Spinal cord (tissue), 3 donors: ENCODE results near the genes ZNF337 and DEFB124.

GRCh38 chr20:24991814-24992547 is 570 bp downstream of the APMAP start:
- PRO-cap: no peak
- RAMPAGE, long total RNA: no peak

DNA sequence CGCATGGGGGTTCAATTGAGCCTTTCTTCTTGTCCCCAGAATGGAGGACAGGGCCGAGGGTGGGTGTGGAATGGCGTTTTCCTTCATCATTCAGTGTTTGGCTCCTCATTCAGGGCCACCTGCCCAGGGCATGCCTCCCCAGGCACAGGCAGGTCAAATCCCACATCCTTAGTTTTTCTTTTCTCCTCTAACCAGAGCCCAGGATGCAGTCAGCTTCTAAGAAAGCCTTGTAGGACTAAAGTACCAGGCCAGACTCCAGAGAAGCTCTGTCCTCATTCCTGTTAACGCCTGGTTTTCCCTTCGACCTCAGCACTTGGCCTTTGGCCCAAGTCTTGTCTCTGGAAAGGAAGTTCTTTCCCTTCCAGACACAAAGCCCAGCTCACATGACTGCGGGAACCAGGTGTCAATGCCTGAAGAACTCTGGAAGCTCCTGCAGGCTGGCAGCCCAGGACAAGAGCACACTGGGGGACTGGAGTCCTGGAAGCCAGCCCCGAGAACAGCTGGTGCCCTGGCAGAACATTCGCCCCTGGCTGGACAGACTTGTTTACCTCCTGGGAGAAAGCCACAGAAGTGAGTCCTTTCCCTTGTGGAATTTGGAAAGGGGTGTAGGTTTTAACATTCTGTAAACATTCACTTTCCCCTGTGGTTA is 18.3 kb downstream of the ACSS1 start:
- PRO-cap: no peak
- RAMPAGE, long total RNA: no peak

- PRO-cap: no peak
- RAMPAGE, long total RNA: no peak
These were observed 24.7 kb upstream of the PYGB start for GRCh38 chr20:25223008-25223812.

DNA sequence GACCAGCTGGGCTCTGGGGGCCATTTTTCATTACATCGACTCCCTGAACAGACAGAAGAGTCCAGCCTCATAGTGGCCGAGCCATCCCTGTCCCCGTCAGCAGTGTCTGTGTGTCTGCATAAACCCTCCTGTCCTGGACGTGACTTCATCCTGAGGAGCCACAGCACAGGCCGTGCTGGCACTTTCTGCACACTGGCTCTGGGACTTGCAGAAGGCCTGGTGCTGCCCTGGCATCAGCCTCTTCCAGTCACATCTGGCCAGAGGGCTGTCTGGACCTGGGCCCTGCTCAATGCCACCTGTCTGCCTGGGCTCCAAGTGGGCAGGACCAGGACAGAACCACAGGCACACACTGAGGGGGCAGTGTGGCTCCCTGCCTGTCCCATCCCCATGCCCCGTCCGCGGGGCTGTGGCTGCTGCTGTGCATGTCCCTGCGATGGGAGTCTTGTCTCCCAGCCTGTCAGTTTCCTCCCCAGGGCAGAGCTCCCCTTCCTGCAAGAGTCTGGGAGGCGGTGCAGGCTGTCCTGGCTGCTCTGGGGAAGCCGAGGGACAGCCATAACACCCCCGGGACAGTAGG is 22.3 kb upstream of the PYGB start:
- PRO-cap: no peak
- RAMPAGE, long total RNA: no peak

DNA sequence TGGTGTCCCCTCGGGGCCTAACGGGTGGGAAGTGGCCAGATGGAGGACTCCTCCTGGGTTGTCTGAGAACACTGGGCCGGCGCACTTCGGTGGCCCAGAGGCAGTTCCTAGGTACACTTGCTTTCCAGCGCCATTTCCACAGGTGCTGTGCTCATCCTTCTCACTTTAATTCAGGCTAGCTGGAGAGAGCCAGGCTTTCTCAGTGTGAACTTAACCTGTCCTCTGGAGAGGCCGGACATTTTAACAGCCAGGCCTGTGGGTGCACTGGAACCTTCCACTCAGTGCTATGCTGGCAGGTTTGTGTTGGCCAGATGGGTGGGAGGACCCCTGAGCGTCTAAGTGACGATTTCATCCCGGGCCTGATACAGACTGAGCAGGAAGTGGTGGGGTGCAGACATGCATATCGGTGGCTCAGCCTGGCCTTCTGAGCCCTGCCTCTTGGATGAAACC is 8.4 kb upstream of the PYGB start:
- PRO-cap: no peak
- RAMPAGE, long total RNA: no peak

- PRO-cap: no peak
- RAMPAGE, long total RNA: no peak
These were observed 49.2 kb downstream of the PYGB start for GRCh38 chr20:25296736-25297859.

DNA sequence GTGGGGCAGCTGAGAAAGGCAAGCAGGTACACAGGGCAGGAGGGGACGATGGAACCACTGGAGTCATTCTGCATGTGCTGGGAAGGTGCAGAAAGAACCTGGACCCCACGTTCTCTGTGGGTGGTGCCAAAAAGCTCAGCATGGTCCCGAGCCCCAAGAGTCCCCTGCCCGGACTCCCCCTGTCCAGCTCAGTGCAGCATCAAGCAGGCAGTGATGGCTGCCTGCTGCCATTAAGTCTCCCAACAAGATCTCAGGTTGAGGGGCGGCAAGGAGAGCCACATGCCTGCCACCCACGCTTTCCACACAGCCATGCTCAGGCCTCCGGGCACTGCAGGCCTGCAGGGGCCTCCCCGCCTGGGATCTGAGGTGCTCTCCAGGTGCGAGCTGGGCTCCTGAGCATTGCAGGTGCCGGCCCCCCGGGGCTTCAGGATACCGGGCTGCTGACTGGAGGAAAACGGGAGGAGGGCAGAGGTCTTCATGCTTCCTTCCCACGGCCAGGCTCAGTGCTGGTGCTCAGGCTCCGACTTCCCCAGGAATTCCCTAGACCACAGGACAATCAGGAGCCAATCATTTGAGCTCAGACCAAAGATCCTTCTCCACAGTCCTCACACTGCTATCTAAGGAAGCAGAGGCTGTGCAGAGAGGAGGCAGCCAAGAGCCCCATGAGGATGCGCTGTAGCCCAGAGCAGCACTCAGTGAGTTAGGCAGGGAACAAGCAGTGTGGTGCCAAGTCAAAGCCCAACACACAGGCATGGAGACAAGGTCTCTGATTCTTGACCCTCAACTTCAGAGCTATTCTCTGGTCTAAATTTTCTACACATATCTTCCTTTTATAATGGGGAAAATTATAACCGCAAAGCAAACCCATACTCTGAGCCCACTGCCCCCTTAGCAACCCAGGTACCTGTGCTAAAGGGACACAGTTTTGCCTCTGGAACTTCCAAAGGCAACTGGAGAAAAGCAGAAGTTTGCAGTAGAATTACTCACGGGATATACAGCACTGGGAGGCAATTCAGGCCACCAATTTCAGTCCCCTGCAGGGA is 52.8 kb downstream of the PYGB start:
- PRO-cap: no peak
- RAMPAGE, long total RNA: no peak

DNA sequence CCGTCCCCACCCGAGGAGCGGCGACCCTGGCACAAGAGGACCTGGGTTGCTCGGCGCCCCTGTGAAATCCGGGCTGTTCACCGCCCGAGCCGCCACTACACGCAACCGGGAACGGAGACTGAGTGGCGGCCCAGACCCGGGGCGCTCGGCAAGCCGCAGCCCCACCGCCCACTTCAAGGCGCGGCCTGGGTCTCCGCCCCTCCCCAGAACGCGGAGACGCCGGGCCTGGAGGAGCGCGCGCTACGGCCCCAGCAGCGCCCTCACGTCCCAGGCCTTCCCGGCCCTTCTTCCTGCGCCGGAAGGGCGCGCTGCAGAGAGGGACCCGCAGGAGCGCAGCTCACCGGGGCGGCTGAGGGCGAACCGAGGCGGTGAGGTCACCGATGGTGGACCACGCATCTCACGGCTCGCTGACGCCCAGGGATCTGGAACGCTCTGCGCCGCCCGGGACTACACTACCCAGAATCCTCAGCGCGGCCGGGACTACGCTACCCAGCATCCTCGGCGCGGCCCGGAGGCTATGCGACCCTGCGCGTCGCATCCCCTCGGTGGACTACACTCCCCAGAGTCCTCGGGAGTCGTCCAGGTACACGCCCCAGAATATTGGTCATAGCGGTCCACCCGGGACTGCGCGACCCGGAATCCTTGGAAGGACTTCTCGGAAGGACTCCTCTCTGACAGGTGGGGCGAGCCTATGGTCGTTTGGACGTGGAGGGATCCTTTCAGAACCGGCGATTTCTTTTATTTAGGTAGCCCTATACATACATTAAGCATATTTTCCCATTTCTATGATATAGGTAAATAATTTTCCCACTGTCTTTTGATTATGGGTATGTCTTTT is at the start of gene ZNF337:
TSS of gene ZNF337 (minus strand) at position 436 of the 838 bp plus-strand sequence.
- PRO-cap: no peak
- RAMPAGE, long total RNA: no peak

- PRO-cap: no peak
- RAMPAGE, long total RNA: no peak
These were observed 288.3 kb upstream of the ZNF337 start for GRCh38 chr20:25984826-25985385.

DNA sequence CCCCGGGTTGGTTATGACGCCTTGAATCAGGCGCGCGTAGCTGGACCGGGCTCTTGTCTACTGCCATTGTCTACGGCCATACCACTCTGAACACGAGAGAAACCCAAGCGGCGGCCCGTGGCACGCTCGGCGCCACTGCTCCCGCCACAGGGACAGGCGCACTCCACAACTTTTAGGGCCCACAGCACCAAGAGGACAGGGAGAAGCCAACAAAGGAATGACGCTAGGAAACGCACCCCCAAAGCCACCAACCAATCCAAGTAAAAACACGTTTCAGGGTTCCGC is 1849.3 kb upstream of the DEFB115 start:
- PRO-cap: unidirectional peak, plus-strand start at position 69 of the sequence
- RAMPAGE, long total RNA: no peak

DNA sequence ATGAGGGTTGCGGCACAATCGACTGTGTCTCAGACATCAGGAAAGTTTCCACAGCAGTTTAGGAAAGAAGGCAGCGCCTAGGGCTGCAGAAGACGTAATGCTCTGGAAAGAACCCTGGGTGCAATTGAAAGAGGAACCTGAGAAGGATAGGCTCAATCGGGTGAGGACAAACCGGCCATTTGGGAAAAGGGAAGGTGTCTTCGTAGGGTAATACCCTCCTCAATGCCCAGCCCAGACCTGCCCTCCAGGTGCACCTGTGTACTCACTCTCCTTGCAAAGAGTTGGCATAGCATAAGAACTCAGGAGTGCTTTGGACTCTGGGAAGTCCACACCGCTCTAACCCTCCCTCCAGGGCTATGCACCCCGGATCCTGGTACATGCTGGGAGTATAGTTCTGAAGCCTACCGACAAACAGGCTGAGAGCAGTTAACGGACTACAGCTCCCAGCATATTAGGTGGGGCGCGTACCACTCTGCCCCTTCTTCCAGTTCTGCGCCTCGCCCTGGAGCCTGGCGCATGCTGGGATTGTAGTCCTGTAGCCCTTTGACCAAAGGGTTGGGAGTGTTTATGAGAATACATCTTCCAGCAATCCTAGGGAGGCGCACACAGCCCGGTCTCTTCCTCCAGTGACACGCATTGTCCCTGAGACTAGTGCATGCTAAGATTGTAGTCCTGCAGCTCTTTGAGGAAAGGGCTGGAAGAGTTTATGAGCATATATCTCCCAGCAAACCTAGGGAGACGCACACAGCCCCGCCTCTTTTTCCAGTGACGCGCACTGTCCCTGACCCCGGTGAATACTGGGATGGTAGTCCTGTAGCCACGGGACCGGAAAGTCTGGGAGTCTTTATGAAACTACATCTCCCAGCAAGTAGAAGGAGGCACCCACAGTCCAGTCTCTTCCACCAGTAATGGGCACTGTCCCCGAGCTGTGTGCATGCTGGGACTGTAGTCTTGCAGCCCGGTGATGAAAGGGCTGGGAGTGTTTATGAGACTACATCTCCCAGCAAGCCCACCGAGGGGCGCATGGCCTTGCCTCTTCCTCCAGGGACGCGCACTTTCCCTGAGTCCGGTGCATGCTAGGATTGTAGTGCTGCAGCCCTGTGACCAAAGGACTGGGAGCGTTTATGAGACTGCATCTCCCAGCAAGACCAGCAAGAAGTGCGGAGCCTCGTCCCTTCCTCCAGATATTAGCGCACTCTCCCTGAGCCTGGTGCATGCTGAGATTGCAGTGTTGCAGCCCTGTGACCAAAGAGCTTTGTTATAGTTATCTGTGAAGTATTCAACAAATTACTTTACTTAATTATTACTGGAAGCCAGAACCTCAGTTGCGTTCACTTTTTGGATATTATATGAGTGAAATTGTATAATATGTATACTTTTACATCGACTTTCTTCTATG is 1812.3 kb upstream of the DEFB115 start:
- PRO-cap: no peak
- RAMPAGE, long total RNA: no peak

GRCh38 chr20:29873853-29874271 is 1383.6 kb upstream of the DEFB115 start:
- PRO-cap: no peak
- RAMPAGE, long total RNA: no peak

GRCh38 chr20:30484754-30485207 is 772.7 kb upstream of the DEFB115 start:
- PRO-cap: no peak
- RAMPAGE, long total RNA: no peak

GRCh38 chr20:30512675-30512930 is 744.9 kb upstream of the DEFB115 start:
- PRO-cap: no peak
- RAMPAGE, long total RNA: no peak

DNA sequence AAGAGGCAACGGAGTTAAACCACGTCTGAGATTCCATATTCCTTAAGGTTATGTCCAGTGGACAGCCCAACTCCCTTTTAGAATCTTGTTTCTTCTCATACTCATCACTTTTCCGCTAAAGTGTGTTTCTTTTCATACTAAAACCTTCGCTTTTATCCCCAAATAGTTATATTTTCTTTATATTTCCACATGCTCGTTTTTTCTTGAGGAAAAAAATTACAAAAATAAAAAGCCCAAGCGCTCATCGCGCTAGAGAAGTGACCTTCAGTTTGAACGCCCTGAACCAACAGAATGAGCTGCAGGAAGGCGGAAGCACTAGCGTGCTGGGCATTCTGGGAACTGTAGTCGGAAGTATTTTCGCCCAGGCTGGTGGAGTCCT is 692.5 kb upstream of the DEFB115 start:
- PRO-cap: no peak
- RAMPAGE, long total RNA: no peak

DNA sequence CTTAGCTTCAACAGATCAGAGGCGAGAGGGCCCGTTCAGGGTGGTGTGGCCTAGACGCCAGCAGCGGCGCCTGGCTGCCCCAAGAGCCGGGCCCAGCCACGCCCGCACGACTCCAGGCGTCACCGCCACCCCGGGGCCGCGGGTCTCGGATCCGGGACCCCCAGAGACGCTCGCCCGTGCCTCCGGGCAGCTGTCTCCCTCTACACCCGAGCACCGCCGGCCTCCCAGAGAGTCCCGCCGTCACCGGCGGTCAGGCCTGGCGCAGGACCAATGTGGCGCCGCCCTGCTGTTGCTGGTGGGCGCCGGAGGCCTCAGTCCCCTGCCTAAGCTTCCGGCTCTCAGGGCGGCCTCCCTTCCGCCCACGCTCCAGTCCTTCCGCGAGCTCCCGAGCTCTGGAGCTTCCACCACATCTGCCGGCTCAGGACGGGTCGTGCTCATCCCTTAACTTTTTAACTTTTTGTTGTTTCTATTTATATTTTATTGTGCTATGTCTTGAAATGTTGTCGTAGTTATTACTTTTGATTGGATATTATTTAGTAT is 441.2 kb upstream of the DEFB115 start:
- PRO-cap: no peak
- RAMPAGE, long total RNA: no peak

DNA sequence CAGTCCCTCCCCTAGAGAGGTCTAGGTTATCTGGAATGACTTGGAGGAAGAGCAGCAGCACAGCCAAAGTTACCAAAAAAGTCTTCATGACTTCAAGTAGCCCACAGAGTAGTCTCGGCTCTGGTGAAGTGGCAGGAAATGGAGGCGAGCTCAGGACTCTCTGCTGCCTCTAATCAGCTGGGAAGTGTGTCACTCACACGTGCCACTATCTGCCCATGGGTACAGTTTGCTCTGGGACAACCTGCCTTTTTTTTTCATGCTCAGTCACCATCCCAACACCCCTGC is 16.7 kb upstream of the DEFB123 start:
- PRO-cap: no peak
- RAMPAGE, long total RNA: no peak

DNA sequence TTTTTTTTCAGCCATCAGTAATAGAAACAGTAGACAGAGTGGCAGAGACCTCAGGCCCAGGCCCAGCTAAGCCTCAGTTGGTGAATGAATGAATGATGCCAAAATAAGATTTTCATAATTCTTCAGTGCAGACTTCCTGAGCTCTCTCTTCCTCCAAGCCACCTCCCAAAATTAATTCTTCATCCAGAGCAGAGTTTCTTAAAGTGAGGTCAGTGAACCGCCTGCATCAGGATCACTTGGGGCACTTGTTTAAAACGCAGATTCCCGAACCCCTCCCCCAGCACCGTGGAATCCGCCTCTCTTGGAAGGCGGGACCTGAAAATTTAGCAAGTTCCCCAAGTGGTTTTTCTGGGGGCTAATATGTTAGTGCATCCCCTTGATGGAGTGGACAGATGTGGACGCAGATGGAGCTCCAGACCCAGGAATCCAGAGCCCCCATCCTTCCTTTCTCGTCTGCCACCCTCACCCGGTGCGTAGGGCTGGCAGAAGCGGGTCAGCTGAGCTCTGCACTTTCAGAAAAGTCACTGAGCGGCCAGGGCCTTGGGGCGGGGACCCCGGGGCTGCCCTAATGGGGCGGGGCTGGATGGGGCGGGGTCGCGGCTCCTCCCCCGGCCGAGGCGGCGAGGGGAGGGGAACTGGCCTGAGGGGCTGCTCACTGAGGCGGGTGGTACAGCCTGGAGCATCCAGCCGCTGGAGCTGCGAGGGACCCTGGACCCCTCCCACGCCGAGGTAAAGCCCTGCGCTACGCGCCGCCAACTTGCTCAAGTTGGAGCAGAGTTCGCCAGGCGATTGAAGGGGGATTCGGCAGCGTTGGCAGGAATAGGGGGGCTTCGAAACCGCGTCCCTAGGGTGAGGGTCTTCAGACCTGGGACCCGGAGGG is at the start of gene DEFB124:
TSS of gene DEFB124 (minus strand) at position 490 of the 880 bp plus-strand sequence.
- PRO-cap: no peak
- RAMPAGE, long total RNA: start-site peak on the plus strand centred at position 641 of the sequence, 69 bp wide, 50 and 17 reads in 2 replicates

- PRO-cap: no peak
- RAMPAGE, long total RNA: no peak
These were observed 9.0 kb downstream of the REM1 start for GRCh38 chr20:31483969-31484562.

GRCh38 chr20:31565697-31566366 is 18.7 kb downstream of the MCTS2 start:
- PRO-cap: no peak
- RAMPAGE, long total RNA: no peak